Metastatic Liver Carcinoma in the Lung (tissue), 2 donors: ENCODE data around the genes KIAA1586 and PRIM2.

GRCh38 chr6:56244898-56245435 is 2.4 kb downstream of the COL21A1 start:
- PRO-cap, 2 experiments, result no peak in any of the 2 experiments

- PRO-cap, 2 experiments, result no peak in any of the 2 experiments
Measured at GRCh38 chr6:56456339-56456704, 208.9 kb upstream of the COL21A1 start.

GRCh38 chr6:56514451-56514861 is 267.1 kb upstream of the COL21A1 start:
- PRO-cap, 2 experiments, result no peak in any of the 2 experiments

- PRO-cap, 2 experiments, result no peak in any of the 2 experiments
Measured at GRCh38 chr6:56538522-56538727, 291.0 kb upstream of the COL21A1 start.

- PRO-cap, 2 experiments, result no peak in any of the 2 experiments
Measured at GRCh38 chr6:56557268-56557657, 309.9 kb upstream of the COL21A1 start.

DNA sequence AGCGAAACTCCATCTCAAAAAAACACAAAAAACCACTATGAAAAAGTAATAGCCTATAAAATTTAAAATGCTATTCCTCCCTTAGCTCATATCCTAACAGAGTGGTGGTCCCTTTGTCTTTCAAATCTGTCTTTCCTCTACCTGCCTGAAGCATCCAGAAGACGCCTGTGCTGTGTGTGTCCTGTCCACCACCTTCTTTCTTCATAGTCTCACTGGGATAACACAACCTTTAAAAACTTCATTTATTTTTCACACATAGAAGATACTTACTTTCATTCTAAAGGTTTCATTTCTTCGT is 301.0 kb downstream of the DST start:
- PRO-cap, 2 experiments, result no peak in any of the 2 experiments

- PRO-cap, 2 experiments, result peak in 1 of 2 experiments; most common plus-strand start chr6:56740732 (in 1); most common minus-strand start chr6:56740724 (in 1)
Measured at GRCh38 chr6:56740407-56740914, 214.2 kb downstream of the DST start.

DNA sequence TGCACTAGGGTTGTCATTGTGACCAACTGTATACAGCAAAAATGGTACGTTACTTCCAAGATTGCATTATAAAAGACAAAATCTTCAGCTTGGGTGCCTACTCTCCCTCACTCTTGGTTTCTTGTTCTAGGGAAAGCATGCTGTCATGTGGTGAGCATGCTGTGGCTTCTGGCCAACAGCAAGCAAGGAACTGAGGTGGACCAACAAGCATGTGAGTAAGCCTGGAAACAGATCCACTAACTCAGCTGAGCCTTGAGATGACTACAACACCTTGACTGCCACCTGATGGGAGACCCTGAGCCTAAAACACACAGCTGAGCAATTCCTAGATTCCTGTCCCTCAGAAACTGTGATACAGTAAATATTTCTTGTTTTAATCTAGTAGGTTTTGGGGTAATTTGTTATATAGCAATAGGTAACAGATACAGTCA is 181.8 kb downstream of the DST start:
- PRO-cap, 2 experiments, result no peak in any of the 2 experiments

GRCh38 chr6:56842042-56842536 is 112.5 kb downstream of the DST start:
- PRO-cap, 2 experiments, result no peak in any of the 2 experiments

- PRO-cap, 2 experiments, result no peak in any of the 2 experiments
Measured at GRCh38 chr6:56849824-56850409, 104.7 kb downstream of the DST start.

DNA sequence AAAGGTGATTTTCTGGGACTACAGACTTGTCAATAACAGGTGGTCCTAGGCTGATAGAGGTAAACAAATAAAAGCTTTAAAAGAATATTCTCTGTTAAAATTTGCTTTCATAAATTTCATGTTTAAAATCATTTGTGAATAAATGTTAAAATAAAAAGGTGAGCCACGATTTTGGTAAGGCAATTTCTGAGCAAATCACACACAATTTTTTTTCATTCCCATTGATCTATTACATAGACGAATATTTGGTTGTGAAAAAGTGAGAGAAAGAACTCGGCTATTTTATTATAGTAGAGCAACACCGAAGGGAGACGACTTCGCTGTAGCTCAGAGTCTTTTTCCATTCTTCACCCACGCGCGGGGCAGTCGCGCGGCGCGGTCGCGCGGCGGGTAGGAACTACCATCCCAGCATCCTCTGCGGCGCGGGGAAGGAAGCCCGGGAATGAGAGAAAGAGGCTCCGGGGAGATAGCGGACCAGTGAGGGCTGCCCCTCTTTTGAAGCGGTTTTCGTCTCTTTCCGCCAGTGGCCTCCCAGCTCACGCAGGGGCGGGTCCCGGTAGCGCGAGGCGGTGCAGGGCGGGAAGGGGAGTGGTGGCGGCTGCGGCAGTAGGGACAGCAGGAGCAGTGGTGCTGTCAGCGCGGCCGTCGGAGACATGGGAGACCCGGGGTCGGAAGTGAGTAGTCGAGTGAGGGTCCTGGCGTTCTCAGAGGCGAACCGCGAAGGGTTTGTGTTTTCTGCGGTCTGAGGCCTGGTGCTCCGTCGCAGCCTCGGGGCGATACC is at the start of gene KIAA1586:
Gene KIAA1586 (plus strand): TSS at position 591 of the 781 bp plus-strand sequence.
- PRO-cap, 2 experiments, result peak in 2 of 2 experiments; most common plus-strand start position 439 of the sequence (in 1); most common minus-strand start position 367 of the sequence (in 1)

DNA sequence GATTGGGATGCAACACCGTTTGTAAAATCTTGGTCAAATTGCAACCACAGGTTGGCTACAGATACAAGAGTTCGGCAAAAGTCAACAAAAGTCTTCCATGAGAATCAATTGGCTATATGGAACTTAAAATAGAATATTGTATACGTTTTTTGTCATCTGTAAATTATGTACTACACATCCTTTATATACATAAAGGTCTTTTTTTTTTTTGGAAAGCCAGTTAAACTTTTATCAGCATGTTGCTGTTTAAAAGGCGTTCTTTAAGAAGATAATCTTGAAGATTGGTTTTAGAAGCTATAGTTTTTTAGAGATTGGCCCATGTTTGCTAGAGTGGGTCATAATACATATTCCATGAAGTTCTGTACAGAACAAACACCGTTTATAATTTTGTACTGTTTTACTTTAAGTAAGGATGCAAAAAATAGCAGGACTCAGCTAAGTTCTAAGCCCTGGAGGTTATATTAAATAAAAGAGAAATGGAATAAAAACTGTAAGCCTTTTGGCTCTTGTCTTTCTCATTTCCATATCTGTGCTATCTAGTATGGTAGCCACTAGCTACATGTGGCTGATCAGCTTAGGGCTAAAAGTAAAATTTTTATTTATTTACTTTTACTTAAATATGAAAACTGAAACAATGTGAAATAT is 8.4 kb downstream of the KIAA1586 start:
- PRO-cap, 2 experiments, result no peak in any of the 2 experiments

DNA sequence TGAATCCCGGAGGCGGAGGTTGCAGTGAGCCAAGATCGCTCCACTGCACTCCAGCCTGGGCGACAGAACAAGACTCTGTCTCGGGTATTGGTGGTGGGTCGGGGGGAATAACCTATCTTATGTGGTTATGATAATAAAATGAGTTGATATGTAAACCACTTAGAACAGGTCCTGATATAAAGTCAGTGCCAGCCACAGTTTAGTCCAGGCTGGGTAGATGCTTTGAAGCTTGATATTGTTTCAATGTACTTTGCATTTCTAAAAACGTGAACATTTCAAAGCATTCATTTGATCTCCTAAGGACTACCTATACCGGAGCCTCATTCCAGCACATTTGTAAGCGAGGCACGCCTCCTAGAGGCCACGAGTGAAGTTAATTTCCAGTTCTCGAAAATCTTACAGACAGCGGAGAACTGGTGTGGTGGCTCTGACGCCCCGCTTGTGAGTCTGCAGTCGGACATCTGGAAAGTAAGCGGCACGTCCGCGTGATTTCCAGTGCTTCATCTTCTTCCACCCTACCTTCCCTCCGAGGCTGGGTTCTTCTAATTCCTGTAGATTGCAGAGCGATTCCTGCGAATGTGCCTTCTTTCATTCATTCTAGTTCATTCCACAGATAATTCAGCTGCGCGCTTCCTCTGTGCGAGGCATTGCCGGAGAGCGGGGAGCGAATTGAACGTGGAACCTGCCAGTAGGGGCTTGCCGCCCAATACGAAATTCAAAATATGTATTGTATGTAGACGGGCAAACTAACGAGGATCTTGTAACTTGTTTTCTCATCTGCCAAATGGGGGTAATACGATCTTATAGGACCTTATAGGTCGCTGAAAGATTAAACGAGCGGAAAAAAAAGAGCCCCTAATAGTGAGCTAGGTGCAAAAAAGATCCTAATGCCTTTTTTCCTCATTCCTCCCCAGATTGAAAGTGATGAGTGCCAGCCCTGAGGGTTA is 827 bp upstream of the PRIM2 start:
- PRO-cap, 2 experiments, result peak in 1 of 2 experiments; most common plus-strand start position 401 of the sequence (in 1)

GRCh38 chr6:57317277-57317942 is at the start of gene PRIM2:
Gene PRIM2 (plus strand): TSS chr6:57317630.
- PRO-cap, 2 experiments, result peak in 2 of 2 experiments; most common plus-strand start chr6:57317630 (in 1); most common minus-strand start chr6:57317537 (in 2)

- PRO-cap, 2 experiments, result no peak in any of the 2 experiments
Measured at GRCh38 chr6:62450267-62450811, 164.3 kb upstream of the KHDRBS2 start.

GRCh38 chr6:63476363-63476685 is 96.0 kb upstream of the PTP4A1 start:
- PRO-cap, 2 experiments, result peak in 1 of 2 experiments; most common plus-strand start chr6:63476545 (in 1); most common minus-strand start chr6:63476442 (in 1)

- PRO-cap, 2 experiments, result no peak in any of the 2 experiments
Measured at GRCh38 chr6:65374399-65374747, 73.1 kb downstream of the ZC3H11C start.

DNA sequence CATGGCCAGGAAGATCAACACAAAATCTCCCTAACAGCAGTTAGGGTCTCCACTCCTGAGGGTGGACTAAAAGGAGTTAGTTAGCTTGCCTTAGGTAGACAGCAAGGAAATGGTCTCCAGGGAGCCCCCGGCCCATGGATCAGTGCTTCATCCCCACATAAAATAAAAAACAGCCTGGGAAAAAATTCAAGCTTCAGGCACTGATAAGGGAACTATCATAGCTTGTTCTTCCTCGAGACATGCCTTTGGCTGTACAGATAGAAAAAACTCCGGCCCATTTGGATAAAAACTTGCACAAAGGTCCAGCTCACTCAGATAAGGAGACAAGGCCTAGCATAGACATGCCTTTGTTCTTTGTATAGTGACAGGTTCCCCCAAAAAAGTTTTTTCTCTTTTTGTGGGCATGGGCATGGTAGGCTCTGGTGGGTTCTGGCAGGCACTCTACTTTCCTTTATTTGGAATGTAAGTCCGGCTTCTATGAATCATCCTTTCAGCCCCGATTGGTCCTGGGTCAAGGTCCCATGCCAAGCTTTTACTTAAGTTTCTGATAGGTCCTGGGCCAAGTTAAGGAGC is 230.7 kb upstream of the EYS start:
- PRO-cap, 2 experiments, result no peak in any of the 2 experiments

DNA sequence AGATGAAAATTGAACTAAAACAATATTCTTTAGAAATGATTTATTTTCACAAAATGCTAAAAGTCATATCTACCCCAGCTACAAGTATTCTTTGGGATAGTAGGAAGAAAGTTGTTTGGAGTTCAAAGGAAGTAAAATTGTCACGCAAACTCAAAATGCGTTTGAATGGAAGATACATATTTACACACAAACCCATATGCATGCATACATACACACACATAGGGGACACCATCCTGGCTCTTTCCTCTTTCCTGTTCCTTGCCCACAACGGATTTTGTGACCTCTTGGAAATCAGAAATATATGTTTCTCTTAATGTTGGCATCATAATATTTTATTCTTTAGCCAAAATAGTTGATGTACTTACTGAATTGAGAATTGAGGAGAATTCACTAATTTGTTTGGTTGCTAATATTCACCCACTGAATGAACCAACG is 879.6 kb upstream of the ADGRB3 start:
- PRO-cap, 2 experiments, result no peak in any of the 2 experiments

DNA sequence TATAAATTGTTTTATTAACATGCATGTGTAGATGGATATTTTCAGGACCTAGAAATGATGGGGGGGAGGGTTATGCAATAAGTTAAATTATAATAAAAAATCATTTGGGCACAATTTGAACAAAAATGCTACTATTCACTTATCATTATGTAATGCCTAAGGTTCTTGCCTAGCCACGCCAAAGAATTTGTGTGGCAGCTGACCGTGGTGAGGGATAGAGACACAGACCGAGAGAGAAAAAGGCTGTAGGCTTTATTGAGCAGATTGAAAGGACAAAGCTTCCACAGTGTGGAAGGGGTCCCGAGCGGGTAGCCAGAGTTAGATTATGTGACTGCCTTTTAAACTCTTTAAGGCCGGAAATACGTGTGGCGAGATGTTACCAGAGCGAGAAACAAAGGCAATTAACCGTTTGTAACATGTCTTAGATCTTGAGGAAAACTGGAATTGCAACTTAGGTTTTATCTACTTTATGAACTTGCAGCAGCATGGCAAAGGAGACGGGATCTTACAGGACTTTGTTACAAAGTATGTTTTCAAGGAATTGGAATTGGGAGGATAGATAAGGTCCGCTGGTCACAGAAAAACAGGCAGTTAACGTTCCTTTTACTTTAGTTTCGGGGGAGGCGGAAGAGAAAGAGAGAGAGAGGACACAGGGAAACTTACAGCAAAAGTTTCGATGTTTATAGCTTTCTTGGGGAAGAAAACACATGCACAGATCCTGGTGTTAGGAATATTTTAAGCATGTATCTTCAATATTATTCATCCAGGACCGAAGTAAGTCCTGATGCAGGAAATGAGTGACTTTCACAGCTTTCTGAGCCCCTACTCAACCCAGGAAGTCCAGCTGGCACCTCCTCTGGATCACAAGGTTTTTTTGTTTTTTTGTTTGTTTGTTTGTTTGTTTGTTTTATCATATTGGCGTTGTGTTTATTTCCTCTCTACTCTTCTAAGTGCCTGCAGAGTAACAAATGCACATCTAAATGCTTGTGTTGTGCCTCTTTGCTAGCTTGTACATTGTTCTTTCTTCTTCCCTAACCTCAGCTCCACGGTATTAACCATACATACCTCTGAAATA is 594.7 kb upstream of the ADGRB3 start:
- PRO-cap, 2 experiments, result no peak in any of the 2 experiments